ENCODE measurements around the genes BCOR, MPC1L, USP9X, GPR34 and GPR82.

GRCh38 chrX:40092496-40093358 lies 5.0 kb downstream of the BCOR start:
- PRO-cap, result no peak

- PRO-cap, result no peak
Observed at GRCh38 chrX:40096962-40097136, 909 bp downstream of the BCOR start.

GRCh38 chrX:40097137-40098049 lies at the start of gene BCOR:
Gene BCOR, minus strand, starts transcription at chrX:40097958.
- PRO-cap, result bidirectional peak, plus-strand start at chrX:40097604, minus-strand start at chrX:40097463; bidirectional peak, plus-strand start at chrX:40098162, minus-strand start at chrX:40097959

DNA sequence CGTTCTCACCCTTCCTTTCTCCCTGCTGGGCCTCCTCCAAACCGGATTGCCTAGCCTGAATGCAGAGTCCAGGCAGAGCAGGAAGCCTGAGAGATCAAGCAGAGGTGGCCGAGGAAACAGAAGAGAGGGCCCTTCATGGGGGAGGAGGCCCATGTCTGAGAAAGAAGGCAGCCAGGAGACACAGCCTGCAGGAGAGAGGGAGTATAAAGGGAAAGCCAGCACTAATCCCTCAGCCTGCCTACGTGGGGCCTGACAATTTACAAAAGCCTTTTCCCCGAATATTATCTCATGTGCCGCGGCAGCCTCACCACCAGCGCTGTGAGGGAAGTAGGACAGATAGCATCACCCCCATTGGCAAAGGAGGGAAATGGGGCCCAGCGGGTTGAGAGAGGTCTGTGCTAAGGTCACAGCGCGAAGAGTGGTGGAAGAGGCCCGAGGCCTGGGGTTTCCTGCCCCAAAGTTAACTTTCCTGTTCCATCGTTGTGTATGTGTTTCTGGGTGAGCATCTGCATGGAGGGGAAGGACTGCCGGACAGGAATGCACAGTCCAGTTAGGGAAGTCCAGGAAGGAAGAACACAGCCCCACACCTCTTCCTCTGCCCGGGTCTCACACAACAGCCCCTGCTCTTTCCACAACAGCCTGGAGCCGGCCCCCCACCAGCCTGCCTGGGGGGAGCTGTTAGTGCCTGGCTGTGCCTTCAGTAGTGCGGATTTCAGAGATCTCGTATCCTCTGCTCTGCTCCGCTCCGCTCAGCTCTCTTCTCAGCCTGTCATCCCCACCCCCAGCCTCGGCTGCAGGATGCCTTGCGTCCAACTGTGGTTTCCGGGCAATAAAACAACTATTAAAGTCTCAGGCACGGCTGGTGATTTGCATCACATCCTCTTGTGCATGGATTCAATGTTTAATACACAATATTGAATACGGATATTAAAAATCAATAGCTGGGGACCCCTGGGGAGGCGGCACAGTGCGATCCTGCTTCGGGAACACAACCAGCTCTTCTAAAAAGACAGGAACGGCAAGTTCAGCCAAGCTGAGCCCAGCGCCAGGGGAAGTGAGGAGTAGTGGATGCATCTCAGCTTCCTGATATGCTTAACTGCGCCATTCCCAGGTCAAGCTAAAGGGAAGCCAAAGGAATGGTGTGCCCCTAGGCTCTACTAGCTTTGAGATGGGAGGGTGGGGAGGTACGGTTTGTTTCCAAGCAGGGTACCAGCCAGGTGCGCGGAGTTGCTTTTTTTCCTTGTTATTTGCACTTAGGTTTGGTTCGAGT lies 51.1 kb upstream of the BCOR start:
- PRO-cap, result no peak

- PRO-cap, result bidirectional peak, plus-strand start at chrX:40158373, minus-strand start at chrX:40158347
Observed at GRCh38 chrX:40158236-40158873, 60.6 kb upstream of the BCOR start.

- PRO-cap, result no peak
Observed at GRCh38 chrX:40423172-40423780, 157.5 kb upstream of the ATP6AP2 start.

DNA sequence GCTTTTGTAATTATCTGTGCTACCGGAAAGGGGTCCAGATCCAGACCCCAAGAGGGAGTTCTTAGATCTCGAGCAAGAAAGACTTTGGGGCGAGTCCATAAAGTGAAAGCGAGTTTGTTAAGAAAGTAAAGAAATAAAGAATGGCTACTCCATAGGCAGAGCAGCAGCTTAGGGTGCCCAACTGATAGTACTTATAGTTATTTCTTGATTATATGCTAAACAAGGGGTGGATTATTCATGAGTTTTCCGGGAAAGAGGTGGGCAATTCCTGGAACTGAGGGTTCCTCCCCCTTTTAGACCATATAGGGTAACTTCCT lies 9.7 kb upstream of the ATP6AP2 start:
- PRO-cap, result no peak

GRCh38 chrX:40623301-40623713 lies at the start of gene MPC1L:
Gene MPC1L, plus strand, starts transcription at chrX:40623428.
- PRO-cap, result no peak

GRCh38 chrX:40727451-40727957 lies 7.8 kb downstream of the MED14 start:
- PRO-cap, result no peak

GRCh38 chrX:41085013-41085967 lies at the start of gene USP9X:
Gene USP9X, plus strand, starts transcription at chrX:41085445.
- PRO-cap, result bidirectional peak, plus-strand start at chrX:41085351, minus-strand start at chrX:41085196; bidirectional peak, plus-strand start at chrX:41085646, minus-strand start at chrX:41085555

DNA sequence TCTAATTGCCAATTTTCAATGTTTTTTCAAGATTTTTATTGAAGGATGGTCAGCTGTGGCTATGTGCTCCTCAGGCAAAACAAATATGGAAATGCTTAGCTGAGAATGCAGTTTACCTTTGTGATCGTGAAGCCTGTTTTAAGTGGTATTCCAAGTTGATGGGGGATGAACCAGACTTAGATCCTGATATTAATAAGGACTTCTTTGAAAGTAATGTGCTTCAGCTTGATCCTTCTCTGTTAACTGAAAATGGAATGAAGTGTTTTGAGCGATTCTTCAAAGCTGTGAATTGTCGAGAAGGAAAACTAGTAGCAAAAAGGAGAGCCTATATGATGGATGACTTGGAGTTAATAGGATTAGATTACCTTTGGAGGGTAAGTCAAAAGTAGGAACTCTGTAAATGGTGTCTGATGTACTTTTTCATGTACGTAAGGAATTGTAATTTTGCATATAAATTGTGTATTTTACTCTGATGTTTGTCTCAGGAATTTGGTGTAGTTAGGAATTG lies 80.7 kb downstream of the USP9X start:
- PRO-cap, result no peak

- PRO-cap, result no peak
Observed at GRCh38 chrX:41218879-41219419, 115.0 kb upstream of the DDX3X start.

GRCh38 chrX:41332114-41332323 lies 1.9 kb upstream of the DDX3X start:
- PRO-cap, result no peak

DNA sequence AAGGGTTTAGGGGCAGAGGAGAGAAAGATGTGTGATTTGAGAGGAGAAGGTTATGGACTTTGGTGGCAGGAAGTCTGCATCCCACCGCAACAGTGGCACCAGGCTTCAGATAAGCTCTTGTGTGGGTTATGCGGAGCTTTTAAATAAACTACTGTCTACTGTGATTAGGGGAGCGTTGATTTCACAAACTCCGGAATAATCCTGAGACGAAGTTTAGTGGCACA lies 1.4 kb downstream of the DDX3X start:
- PRO-cap, result no peak

DNA sequence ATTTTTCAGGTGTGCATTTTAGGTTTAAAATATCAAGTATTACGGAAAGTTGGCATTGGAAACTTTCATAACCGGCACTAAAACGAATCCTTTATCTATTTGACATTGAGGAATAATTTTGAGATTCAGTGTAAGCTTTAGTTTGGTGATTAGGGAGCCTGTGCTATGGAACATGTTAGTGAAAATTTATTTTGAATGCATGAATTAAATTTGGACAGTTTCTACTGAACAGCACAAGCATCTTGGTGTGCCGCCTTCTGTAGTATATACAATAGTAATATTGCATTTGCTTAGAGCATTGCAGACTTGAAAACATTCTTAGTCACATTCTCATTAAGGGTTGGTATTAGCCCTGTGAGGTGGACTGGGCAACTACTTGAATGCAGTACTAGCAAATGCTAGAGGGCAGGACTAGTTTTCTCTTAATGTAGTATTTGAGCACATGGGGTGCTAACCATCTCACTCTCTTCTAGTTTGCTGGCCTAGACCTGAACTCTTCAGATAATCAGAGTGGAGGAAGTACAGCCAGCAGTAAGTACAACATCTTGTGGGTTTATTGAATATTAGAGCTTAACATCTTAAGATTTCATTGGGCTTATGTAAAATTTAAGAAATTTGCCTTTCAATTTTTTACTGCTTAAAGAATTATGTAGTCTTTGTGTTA lies 3.1 kb downstream of the DDX3X start:
- PRO-cap, result no peak

- PRO-cap, result no peak
Observed at GRCh38 chrX:41665644-41666095, 23.1 kb upstream of the GPR34 start.

GRCh38 chrX:41688793-41689618 lies at the start of gene GPR34:
Gene GPR34, plus strand, starts transcription at chrX:41688973.
- PRO-cap, result no peak

DNA sequence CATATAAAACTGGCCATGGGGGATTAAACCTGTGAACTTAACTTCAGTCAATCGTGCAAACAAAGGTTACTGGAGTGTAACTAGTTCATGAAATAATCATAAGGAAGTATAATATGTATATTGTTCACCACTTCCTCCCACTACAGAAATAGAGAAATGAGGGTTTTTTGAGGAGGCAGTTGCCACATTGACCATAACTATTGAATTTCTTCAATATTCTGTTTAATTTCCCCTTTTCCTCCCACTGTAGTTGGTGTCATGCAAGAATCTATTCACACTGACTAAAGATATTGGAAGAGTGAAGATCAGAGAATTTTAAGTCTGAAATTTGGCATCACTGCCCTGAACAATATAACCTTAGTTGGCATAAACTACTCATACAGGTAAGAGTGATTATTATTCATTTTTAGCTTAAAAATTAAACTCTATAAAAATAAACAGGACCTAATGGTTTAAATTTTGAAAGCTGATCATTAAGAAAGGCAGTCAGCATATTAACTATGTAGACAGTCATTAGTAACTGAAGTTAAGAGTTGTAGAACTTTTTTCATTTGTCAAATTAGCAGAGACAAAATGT lies at the start of gene GPR82:
Gene GPR82 (plus strand): TSS at position 275 of the 577 bp plus-strand sequence.
- PRO-cap, result no peak

DNA sequence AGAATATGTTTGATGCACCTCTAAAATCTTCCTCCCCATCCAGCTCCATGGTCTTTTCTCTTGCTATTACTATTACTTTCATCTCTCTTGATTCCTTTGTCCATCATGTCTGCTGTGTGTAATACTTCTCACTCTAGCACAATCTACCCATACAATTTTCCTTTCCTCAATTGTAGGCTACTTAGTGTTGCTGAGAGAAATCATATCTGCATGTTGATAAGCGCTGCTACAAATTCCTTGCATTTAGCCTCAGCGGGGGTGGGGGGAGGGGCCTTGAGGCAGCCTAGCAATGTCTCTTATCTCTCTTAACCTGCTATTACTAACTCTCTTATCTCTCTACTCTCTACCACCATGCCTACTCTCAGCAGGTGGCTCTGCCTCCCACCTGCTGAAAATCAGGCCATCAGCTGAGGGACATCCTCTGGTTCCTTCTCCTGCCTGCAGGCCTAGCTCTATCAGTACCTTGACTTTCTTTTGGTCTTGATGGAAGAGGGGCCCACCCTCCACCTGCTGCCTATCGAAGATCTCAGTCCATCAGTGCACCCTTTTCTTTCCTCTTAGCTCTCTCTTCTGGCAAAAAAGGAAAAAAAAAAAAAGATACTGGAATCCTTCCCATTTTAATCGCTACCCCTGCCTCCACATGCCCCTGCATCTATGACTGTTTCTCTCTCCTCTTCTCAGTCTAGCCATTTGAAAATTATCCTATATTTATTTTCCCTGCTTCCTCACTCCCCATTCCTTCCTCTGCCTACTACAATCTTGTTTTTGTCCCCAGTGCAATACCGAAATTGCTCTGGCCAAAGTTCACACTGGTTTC lies 99.0 kb downstream of the GPR82 start:
- PRO-cap, result no peak

DNA sequence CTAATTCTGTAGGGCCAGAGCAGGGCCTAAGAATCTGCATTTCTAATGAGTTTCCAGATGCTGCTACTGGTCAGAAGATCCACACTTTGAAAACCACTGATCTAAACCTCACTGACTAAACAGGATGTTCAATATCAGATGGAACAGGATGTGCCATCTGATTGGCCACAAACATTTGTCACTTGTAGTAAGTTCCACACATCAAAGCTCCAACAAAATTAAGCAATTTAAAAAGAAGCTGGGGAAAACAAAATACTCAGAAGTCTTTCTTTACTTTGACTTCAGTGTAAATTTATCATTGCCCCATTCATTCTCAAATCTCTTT lies 14.3 kb downstream of the CASK start:
- PRO-cap, result no peak